PC-3 (cell line): ENCODE data around the gene RAB14.

DNA sequence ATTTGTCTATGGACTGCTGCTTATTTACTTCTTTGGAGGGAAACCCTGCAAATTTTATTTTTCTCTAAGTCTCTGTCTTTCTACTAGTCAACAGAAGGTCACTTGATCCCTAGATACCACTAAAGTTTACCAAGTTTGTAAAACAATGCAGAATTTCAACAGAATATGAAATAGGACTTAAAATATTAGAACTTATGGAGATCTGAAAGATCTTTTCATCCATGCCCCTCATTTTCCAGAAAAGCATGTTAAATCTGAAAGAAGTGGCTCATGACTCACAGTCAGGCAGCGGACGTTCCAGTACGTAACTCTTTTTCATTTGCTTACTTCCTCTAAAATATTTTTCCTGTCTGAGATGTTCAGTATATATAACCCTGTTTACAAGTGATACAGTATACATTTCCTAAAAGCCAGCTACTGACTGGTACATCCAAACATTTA is 22.4 kb downstream of the FBXW2 start:
- RAMPAGE, long total RNA = no peak

DNA sequence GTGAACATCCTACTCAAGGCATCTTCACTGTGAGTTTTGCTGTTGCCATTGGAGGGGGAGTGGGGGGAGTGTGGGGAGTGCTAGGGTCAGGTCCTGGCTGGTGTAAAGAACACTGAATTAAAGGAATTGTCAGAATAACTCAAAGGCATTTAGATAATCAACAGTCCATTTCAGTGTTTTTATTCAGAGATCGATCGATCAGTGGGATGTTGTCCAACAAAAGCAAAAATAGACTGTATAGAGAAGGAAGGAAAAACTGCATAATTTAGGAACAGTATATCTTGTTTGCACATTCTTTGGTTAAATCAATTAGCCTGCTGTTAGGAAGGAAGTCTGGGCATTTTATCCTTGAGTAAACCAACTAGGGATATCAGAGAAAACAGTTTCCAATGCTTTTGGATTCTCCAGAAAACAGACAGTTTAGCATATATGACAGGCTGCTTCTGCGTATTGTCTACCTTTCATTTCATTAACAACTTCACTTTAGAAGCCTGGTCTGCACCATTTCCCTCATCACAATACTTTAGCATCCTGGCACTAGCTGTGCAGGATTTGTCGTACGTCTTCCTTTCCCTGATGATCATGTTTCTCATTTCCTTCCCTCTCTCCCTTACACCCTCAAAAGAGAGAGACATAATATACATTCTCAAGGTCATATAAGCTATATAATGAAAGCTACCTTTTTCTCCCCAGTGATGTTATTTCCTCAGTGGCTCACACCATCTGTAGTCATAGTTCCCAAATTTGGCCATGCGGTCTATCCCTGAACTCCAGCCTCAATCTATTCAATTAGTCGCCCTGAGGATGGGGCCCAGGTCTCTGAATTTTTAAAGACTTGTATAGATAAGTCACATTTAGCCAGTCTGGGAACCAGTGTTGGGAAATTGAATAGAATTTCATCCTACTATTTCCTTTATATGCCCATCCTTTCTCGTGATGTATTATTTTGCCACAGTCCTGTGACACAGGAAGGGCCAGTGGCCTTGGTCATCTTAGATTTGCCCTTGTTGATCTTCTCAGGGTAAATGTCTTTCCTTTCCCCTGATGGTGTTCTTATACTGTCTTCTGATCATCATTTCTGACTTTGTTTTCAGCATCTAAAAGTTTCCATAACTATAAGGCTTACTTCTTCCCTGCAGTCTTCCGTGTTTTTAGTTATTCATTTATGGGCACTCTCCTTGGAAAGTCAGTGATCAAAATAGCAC is 5.0 kb upstream of the PSMD5 start:
- RAMPAGE, long total RNA = no peak

GRCh38 chr9:120873280-120874189 is 3.5 kb downstream of the PHF19 start:
- RAMPAGE, long total RNA = no peak

GRCh38 chr9:120893449-120893940 is 16.5 kb upstream of the PHF19 start:
- RAMPAGE, long total RNA = no peak

GRCh38 chr9:120905026-120905719 is 21.4 kb downstream of the TRAF1 start:
- RAMPAGE, long total RNA = no peak

GRCh38 chr9:120916431-120917135 is 10.0 kb downstream of the TRAF1 start:
- RAMPAGE, long total RNA = no peak

GRCh38 chr9:120923719-120924220 is 2.8 kb downstream of the TRAF1 start:
- RAMPAGE, long total RNA = no peak

DNA sequence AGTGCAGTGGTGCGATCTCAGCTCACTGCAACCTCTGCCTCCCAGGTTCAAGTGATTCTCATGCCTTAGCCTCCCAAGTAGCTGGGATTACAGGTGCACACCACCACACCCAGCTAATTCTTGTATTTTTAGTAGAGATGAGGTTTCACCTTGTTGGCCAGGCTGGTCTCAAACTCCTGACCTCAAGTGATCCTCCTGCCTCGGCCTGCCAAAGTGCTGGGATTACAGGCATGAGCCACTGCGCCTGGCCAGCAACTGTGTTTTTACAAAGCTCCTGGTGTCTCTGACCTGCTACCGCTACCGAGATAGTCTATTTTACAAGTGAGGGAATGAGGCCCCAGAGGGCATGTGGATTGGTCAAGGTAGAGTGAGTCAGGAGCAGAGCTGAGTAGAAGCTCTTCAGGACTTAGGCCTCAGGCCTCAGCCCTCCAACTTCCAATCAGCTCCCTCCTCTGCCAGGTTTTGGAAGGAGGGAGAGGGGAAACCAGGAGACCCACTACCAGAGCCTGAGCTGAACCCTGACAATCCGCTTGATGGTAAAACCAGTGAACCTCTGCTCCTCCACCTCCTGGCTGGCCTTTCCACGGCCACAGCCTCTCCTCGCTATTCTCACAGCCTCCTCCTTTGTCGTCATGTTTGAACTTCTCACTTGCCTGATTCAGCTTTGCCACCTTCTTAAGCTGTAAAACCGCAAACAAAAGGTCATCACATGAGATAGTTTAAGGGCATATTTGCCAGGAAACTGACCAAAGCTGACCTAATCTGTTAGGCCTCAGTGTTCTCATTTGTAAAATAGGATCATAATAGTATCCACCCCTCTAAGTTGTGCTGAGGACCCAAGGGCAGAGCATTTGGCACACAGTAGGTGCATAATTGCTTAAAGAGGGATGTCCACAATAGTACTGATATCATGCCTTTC is 1.9 kb downstream of the TRAF1 start:
- RAMPAGE, long total RNA = no peak

DNA sequence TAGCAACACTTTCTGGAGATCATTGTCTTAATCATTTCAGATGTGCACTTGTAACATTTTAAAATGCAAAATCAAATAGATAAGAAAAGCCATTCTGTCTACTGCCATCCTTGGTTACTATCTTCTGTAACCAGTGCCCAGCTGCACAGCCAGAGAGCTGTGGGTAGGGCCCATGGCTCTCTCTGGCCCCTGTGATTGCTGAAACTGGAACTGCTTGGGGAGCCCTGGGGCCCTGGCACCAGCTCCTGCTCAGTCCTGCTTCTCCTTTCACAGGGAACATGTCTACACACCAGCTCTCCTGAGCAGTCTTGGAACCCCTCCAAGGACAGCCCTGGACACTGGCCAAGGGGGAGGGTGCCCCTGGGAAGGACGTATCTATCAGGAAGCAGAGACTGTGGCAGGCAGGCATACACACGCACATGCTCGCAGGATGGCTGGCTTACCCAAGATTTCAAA is 8.7 kb upstream of the TRAF1 start:
- RAMPAGE, long total RNA = no peak

DNA sequence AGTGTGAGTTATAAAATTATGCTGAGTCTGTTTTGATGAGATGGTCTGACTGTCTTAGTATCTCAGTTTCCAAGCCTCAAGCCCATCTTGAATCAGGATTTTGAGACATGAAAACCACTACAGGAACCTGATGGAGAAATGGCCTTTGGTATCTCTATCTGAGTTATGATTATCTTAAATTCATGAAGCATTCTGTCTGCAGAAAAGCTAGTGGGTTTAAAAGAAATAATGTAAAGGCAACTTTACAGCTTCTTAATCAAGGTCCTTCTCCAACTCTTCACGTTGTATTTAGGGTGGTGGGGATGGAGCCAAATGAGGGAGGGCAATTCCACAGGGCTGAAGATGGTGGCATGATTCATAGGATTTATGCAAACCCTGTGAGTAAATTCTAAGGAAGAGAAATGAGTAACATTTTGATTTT is 47.5 kb downstream of the C5 start:
- RAMPAGE, long total RNA = no peak

- RAMPAGE, long total RNA = no peak
Measured at GRCh38 chr9:121088842-121089107, 14.0 kb downstream of the CNTRL start.

DNA sequence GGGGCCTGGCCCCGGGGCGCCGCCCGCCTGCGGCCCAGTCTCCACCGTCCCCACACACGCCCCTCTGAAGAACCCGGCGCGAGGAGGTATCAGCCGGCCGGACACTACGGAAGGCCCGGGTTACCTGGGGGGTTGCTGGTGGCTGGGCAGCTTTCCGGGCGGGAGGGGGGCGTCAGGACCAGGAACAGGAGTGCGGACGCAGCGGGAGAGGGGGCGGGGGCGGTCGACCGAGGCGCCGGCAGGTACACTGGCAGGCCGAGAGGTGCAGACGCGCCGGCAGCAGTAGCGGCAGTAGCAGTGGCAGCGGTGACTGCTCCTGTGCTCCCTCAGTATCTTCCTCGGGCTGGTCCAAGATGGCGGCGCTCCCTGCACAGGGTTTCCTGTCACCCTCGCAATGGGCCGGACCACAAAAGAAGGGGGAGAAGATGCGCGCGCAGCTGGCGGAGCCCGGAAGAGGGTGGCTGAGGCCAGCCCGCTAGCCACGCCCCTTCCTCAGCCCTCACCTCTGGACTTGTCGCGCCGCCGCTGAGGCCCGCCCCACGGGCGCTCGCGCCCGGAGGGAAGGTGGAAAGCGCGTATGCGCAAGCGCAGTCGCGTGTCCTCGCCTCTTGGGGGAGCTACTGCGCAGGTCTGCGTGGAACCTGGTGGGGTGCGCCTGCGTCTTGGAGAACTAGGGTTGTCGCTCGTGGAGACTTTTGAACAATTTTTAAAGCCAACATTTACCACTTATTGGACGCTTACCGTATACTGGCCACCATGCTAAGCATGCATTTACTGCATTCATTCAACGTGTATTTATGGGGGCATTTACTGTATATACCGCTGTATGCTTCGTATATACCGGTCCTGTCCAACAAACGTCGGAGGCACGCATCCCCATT is at the start of gene RAB14:
Gene RAB14 (minus strand): TSS at position 355 of the 881 bp plus-strand sequence.
- RAMPAGE, long total RNA = start-site peak on the minus strand centred at position 357 of the sequence, 39 bp wide, 41 and 37 reads in 2 replicates

DNA sequence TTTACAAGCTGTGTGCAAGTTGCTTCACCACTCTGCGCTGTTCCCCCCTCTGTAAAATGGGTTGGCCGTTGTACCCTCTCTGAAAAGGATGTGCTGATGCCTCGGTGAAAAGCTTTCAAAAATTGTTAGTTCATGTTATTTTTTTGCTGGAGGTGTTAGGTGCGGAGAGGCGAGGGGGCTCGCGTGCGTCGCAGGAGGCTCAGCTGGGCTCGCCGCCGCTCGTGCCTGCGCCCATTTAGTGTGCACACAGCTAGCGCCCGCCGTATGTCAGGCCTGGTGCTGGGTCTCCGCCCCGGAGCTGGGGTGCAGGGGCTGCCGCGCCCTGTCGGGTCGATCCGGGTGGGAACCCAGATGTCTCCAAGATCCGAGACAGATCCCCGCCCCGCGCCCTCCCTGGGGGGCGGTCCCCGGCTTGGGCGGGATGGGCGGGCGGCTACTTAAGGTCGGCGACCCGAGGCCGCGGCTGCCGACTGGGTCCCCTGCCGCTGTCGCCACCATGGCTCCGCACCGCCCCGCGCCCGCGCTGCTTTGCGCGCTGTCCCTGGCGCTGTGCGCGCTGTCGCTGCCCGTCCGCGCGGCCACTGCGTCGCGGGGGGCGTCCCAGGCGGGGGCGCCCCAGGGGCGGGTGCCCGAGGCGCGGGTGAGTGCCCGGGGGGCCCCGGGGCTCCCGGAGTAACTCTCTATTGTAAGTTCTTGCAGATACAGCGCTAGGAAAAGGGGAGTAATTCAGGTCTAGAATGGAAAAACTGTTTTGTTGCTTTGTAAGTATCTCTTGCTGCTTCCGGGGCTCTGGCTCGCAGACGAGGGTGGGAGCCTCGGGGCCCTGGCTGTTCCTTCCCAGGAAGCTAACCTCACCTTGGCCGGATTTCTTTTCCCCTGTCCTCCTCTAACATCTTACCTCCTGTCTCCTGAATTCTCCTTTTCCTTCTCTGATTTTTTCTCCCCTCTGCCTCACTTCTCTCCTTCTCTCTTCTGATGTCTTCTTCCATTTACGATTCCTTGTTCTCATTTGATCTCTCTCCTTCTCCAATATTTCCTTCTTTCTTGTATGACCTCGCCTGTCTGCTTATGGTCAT is 31.7 kb downstream of the GSN start:
- RAMPAGE, long total RNA = no peak

- RAMPAGE, long total RNA = no peak
Measured at GRCh38 chr9:121313526-121314094, 45.6 kb downstream of the GSN start.

DNA sequence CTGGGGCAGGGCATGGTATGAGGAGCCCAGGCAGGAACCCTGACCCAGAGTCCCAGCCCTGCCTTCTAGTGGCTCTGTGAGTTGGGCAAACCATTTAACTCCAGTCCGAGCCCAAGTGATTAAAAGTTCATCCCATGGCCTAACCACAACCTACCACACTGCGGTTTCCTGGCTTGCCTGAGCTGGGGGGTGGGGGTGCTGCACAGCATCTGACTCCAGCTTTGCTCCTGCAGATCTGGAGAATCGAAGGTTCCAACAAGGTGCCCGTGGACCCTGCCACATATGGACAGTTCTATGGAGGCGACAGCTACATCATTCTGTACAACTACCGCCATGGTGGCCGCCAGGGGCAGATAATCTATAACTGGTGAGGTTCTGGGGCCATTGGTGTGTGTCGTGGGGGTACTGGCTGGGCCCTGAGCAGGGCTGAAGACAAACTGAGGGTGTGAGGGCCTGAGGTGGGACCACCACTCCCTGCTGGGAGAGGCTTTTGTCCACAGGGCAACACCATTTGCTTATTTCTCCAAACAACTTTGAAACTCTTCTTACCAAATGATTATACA is 48.9 kb downstream of the STOM start:
- RAMPAGE, long total RNA = no peak

GRCh38 chr9:121332354-121332881 is 37.6 kb downstream of the STOM start:
- RAMPAGE, long total RNA = no peak

GRCh38 chr9:121409965-121410215 is 39.8 kb upstream of the STOM start:
- RAMPAGE, long total RNA = no peak

- RAMPAGE, long total RNA = no peak
Measured at GRCh38 chr9:121566394-121567355, 67.0 kb upstream of the GGTA1 start.

GRCh38 chr9:121577241-121577665 is 74.2 kb upstream of the DAB2IP start:
- RAMPAGE, long total RNA = no peak

DNA sequence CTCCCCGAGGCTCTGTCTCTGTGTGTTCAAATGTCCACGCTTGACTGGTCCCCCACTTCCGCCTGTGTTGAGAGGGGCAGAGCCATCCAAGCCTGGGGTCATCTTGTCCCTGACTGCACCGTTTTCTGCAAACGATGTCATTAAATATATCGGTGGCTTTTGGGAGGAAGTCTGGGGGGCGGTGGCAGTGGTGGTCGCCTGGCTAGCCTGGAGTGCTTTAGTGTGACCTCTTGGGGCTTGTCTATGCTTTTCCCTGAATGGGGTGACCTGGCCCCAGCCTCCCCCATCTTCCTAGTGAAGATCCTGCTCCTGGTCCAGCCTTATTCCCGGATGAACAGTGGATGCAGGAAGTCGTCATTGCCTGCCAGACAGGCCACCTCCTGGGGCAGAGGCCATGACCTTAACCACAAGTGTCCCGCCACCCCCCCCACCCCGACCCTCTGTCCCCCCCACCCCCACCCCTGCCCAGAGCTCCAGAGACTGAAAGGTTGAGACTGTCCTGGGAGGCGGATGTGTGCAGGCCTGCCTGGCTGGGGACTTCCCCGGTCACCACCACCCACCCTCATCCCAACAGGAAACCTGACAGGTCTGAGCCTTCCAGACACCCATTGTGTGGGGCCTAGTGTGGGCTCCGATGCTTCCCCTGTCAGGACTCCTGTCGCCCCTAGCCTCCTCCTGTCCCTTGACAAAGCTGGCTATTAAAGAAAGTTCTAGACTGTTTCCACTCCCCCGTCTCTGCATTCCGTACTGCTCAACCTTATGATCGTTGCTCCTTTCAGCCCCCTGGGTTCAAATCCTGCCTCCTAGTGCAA is 5.2 kb upstream of the DAB2IP start:
- RAMPAGE, long total RNA = no peak